HT1080 (cell line): Measurements from ENCODE around the genes GUCY1A1, CTSO and GRIA2.

RAMPAGE:
- cytosol, long total RNA = no peak
- long total RNA = no peak
- nucleus, long total RNA = no peak
These were observed 5.0 kb downstream of the FGA start for GRCh38 chr4:154585264-154586164.

DNA sequence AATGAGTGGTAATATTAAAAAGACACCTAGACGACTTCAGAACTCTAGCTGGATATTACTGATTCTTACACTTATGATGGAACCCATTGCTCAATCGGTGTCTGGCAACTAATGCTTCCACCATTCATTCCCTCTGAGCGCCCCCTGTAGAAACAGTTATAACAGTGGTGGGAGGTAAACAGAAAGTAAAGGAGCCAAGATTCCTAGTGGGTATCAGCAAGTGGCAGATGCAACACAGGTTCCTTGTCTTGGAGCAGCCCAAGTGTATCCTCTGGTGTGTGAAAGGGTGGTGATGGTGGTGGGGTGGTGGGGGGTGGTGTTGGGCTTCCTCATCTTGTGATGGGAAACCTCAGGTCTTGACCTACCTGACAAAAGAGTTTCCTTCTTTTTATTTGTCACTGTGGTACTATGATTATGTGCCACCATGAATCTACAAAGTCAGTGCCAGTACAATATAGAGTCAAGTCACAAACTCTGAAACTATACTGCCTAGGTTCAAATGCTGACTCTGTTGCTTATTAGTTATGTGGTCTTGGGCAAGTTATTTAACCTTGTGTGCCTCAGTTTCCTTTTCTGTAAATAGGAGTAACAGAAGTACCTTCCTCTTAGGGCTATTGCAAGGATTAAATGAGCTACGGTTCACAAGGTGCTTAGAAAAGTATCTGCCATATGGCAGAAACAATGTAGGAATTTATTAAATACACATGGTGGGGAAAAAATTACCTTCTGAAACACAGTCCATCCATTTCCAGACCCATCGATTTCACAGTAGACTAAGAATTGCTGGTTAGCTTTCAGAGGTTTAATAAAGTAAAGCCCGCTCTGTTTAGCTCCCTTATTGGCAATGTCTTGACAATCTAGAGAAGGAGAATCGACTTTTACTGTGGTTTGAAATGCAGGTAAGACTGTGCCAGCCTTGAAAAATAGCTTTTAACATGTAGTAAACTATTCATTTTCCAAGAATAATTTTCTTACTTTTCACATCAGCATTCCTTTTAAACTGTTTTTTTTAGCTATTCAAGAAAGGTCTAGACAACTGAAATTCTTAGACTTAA lies 3.2 kb downstream of the FGG start:
RAMPAGE:
- cytosol, long total RNA = no peak
- long total RNA = no peak
- nucleus, long total RNA = no peak

DNA sequence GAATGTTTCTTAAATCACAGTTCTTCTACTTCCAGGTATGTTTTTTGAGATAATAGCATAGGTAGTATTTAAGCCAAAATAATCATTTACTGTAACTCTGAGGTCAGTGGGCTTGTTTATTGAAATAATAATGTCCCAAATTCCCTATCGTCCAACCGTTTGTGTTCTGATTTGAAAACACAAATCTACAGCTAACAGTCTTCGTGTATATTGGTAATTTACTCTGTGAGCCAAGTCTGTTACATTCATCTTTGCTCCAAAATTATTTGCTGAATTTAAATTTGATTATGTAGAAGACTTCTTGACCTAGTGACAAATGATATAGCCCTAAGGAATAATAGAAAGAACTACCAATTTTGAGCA lies 3.0 kb upstream of the FGG start:
RAMPAGE:
- cytosol, long total RNA = no peak
- long total RNA = no peak
- nucleus, long total RNA = no peak

DNA sequence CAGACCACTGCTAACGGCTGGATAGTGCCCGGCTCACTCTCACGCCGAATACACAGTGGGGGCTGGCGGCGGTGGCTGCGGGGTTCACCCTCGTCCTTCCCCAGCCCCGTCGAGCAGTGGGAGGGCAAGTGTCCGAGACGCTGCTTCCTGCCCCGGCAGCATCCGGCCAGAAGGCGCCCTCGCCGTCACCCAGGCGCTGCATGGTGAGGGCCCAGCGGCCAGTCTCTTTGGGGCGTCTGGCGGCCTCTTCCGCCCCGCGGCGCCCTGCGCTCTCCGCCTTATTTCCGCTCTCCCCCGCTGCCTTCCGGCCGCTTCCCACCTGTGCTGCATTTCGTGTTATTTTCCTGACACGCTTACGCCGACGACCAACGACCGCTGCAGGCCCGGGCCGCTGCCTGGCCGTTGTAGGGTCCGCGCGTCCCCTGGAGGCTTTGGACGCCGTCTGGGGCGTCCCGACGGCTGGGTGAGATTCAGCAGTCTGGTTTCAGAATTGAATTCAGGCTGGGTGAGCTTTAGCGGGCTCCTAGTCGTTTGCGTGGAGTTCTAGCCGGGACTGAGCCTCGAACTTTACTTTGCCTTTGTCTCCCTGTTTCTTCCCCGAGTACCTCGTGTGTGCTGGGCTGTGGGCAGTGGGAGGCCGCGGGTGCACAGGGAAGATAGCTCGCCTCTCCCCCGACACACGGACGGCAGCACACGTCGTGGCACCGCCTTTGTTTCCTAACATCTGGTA lies 563 bp downstream of the RBM46 start:
RAMPAGE:
- cytosol, long total RNA = no peak
- long total RNA = no peak
- nucleus, long total RNA = no peak

GRCh38 chr4:155353800-155354491 lies 22.8 kb downstream of the MAP9 start:
RAMPAGE:
- cytosol, long total RNA = no peak
- long total RNA = no peak
- nucleus, long total RNA = no peak

RAMPAGE:
- cytosol, long total RNA = no peak
- long total RNA = no peak
- nucleus, long total RNA = no peak
These were observed at the start of gene GUCY1A1 for GRCh38 chr4:155666630-155667503. Gene GUCY1A1 (plus strand): TSS chr4:155666848.

DNA sequence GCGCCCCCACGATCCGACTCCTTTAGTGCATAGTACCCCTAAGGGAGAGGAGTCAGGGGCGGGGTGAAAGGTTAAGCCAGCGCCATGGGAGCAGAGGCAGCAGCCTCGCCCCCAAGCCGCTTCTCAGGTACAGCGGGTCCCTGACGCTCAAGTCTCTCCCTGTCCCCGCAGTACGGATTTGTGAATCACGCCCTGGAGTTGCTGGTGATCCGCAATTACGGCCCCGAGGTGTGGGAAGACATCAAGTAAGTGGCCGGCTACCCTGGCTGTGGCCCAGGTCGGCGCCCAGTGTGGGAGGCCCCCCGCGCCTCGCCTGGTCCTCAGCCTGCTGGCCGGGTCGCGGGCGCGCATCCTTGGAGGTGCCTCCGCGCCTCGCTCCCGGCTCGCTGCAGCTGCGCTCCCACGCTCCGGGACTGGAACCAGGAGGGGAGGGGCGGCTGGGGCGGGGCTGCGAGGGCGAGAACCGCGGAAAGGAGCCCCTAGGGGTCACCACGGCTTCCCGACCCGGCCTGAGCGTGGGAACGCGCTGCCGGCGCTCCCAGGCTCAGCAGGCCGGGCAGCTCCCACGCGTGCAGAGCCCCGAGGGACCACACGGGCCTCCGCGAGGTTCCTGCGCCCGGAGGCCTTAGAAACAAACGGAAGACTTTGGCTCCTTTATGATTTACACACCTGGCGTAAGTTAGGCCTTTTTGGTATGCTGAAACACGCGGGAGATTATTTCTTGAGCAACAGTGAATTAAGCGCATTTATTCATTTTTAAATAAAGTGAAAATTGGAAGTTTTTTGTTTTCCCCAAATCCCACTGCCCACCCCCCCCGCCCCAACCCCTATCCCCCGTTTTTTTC lies 1.0 kb downstream of the GUCY1B1 start:
RAMPAGE:
- cytosol, long total RNA = no peak
- long total RNA = no peak
- nucleus, long total RNA = no peak

GRCh38 chr4:155953006-155953417 lies 654 bp downstream of the CTSO start:
RAMPAGE:
- cytosol, long total RNA = no peak
- long total RNA = no peak
- nucleus, long total RNA = no peak

DNA sequence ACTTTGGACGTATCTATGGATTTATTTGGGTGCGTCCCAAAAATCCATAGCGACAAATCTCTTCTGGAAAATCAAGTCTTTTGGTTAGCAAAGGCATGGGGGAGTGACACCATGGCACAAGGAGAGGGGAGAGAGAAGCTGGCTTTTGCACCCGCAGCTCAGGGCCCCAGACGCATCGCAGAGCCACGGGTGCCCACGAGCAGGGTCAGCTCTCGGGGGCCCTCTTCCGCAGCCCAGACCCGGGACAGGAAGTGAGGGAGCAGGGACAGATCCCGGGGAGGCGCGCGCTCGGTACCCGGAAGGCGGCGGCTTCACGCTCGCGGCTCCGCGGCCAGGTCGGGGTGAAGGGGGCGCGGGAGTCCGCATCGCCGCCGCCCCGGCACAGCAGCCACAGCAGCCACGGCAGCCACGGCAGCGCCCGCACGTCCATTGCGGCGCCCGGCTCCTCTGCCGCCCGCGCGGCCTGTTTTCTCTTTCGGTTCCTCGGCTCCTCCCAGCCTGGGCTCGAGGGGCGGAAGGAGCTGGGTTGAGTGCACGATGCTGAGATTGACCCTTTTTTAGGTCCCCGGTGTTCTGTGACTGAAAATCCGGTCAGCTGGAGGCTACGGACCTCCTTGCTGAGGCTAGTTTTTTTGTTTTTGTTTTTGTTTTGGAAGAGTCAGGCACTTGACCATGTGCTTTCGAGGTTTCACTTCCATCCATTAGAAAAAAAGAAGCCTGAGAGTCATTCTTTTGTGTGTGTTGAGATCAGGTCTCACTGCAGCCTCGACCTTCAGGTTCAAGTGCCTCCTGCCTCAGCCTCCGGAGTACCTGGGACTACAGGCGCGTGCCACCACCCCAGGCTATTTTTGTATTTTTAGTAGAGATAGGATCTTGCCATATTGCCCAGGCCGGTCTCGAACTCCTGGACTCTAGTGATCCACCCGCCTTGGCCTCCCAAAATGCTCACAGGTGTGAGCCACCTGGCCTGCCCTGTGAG lies at the start of gene CTSO:
TSS of gene CTSO (minus strand) at position 449 of the 979 bp plus-strand sequence.
RAMPAGE:
- cytosol, long total RNA = no peak
- long total RNA = no peak
- nucleus, long total RNA = no peak

RAMPAGE:
- cytosol, long total RNA = no peak
- long total RNA = no peak
- nucleus, long total RNA = no peak
These were observed 17.1 kb downstream of the PDGFC start for GRCh38 chr4:156954139-156955158.

RAMPAGE:
- cytosol, long total RNA = no peak
- long total RNA = no peak
- nucleus, long total RNA = no peak
These were observed 27.6 kb upstream of the PDGFC start for GRCh38 chr4:156999019-156999701.

DNA sequence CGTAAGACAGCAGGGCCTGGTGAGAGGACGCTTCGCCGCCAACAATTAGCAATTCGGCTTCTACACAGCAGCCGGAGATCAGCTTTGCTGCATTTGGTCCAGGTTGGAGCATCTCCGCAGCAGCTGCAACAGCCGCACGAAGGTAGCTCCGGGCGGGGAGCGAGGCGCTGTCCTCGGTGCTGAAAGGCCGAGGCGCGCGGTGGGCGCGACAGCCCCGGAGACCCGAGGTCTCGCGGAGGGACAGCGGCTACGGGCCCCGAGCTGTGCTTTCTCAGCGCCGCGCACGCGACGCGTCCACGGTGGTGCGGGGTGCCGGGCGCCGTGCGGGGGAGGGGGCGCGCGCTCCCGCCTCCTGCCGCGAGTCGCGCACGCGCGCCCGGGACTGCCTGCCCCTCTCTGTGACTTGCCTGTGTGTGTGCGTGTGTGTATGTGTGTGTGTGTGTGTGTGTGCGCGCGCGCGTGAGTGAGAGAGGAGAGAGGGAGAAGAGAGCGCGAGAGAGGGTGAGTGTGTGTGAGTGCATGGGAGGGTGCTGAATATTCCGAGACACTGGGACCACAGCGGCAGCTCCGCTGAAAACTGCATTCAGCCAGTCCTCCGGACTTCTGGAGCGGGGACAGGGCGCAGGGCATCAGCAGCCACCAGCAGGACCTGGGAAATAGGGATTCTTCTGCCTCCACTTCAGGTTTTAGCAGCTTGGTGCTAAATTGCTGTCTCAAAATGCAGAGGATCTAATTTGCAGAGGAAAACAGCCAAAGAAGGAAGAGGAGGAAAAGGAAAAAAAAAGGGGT lies at the start of gene GRIA2:
TSS of gene GRIA2 (plus strand) at position 504 of the 789 bp plus-strand sequence.
RAMPAGE:
- cytosol, long total RNA = no peak
- long total RNA = no peak
- nucleus, long total RNA = no peak

GRCh38 chr4:158896059-158896450 lies 127.2 kb downstream of the FNIP2 start:
RAMPAGE:
- cytosol, long total RNA = no peak
- long total RNA = no peak
- nucleus, long total RNA = no peak

DNA sequence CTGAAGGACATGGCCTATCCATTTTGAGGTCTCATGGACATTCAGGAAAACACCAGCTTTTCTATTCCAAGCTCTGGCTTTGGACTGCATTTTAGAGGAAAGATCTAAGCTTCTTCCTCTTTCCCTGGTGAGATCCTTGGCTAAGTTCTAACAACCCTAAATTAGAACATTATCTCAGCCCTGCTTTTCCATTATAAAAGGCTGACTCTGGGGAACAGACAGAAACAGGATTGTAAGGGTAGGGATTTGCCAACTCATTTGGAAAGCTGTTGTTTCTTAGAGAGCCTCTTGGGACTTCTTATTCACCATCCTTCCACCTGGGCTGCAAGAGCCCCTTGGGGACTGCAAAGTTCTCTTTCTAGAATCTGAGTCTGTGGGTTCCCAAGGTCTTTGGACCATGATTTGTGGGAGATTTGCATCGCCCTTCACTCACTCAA lies 119.3 kb downstream of the C4orf45 start:
RAMPAGE:
- cytosol, long total RNA = no peak
- long total RNA = no peak
- nucleus, long total RNA = no peak

DNA sequence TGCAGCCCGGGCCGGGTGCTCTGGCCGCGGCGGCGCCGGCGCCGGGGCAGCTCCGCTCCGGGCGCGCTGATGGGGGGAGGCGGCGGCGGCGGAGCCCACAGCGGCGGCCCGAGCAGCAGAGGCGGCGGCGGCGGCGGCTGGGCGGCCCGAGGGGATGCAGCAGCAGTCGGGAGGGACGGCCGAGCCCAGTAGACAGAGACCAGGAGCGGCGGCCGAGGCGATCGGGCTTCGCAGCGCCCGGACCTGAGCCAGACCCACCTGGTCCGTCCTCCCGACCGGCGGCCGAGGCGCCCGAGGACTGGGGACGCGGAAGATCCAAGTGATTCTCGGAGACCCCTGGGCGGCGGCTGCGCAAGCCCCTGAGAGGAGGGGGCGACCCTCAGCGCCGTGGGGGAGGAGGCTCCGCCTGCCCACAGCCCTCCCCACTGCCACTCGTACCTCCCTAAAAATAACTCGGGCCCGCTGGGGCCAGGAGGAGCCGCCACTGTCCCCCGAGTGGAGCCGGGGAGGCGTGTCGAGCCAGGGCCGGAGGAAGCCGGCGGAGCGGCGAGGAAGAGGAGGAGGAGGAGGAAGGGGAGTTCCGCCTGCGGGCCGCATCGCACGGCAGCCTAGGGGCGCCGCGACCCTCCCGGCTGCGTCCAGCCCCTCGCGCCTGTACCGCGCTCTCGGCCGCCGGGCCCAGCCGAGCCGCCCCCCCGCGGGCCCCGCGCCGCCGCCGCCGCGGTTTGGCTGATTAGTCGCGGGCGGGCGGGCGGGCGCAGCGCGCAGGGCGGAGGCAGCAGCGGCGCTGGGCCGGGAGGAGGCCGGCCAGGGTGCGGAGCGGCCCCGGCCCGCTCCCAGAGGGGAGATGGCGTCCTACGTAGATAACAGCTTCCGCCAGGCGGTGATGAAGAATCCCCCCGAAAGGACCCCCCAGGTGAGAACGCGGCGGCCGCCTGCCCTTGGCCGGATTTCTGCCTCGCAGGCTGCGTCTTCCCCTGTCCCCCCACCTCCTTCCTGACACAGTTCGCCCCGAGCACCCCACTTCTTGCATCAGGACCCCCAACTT lies 761 bp downstream of the RAPGEF2 start:
RAMPAGE:
- cytosol, long total RNA = no peak
- long total RNA = no peak
- nucleus, long total RNA = no peak

DNA sequence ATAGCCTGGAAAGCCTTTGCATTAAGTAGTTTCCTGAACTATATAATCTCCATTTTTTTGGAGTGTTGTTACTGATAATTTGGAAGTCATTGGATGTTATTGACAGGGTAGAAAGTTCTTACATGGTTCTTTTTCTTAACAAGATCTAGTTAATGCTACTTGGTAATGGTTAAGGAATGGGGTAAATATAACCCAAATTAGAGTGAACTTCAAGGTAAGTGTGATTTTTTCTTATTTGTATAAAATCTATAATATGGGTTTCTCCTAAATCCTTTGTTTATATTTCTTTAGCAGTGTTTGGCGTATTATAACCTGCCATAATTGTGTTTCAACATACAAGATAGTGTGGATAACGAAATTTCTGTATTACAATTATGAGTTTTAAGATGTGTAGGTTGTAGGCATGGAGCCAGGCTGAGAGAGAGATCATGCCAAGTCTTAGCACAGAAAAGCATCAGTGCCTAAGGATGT lies 161.0 kb downstream of the RAPGEF2 start:
RAMPAGE:
- cytosol, long total RNA = no peak
- long total RNA = no peak
- nucleus, long total RNA = no peak

DNA sequence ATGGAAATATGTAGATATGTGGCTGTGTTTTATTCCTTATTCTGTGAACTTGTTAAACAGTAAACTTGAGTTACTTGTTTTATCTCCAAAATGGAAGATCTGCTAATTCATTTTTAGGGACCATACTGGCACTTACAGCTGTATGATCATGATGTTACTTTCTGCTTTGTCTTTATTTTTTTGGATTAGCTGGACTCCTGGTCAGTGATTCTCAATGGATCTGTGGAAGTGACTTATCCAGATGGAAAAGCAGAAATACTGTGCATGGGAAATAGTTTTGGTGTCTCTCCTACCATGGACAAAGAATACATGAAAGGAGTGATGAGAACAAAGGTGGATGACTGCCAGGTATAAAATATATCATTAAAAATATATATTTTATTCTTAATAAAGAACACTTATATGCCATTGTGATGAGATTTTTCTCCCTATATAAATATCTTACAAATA lies 220.4 kb downstream of the RAPGEF2 start:
RAMPAGE:
- cytosol, long total RNA = no peak
- long total RNA = no peak
- nucleus, long total RNA = no peak

DNA sequence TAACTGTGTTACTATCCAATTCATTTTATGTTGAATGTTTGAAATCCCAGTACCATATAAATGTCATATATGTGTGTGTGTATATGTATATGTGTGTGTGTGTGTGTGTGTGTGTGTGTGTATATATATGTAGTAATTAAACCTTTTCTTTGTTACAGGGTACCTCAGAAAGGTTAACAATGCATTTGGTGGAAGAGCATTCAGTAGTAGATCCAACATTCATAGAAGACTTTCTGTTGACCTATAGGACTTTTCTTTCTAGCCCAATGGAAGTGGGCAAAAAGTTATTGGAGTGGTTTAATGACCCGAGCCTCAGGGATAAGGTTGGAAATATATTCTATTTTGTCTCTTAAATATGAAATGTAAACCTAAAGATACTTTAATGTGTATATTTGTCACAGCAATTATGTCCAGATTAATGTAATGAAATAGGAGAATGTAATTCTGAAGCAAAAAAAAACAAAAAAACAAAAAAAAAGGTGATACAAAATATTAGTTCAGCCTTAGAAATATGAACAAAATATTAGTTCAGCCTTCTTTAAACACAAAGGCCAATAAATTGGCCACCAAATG lies 227.4 kb downstream of the RAPGEF2 start:
RAMPAGE:
- cytosol, long total RNA = no peak
- long total RNA = no peak
- nucleus, long total RNA = no peak

RAMPAGE:
- cytosol, long total RNA = no peak
- long total RNA = no peak
- nucleus, long total RNA = no peak
These were observed 264.2 kb downstream of the RAPGEF2 start for GRCh38 chr4:159367081-159367561.

RAMPAGE:
- cytosol, long total RNA = no peak
- long total RNA = no peak
- nucleus, long total RNA = no peak
These were observed 310.6 kb downstream of the RAPGEF2 start for GRCh38 chr4:159413521-159413886.